Panc1 (cell line): Measurements from ENCODE around the gene ARSK.

DNA sequence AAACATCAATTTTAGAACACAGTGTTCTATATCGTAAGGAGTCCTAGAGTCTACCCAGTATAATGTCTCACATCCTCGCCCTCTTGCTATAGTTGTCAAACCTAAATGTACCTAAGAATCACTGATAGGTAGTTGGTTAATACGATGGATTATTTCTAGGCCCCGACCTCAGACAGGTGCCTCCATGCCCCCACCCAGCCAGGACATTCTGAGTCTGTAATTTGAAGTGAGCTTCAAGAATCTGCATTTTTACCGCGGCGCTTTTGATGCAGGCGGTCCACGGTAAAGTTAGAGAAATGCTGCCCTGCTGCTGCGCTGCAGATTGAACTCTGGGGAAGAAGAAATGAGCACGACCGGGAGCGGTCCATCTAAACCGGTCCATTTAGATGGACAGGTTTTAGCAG, 103.8 kb downstream of the ARRDC3 start:
- RRBS, 2 experiments: no CpG with 5 or more reads among the region's 14 CpGs

GRCh38 chr5:91372782-91373277, 10.3 kb downstream of the ARRDC3 start:
- RRBS, 2 experiments: no CpG with 5 or more reads among the region's 1 CpG

GRCh38 chr5:92198939-92199342, 815.8 kb upstream of the ARRDC3 start:
- RRBS, 2 experiments: no CpG with 5 or more reads among the region's 24 CpGs

DNA sequence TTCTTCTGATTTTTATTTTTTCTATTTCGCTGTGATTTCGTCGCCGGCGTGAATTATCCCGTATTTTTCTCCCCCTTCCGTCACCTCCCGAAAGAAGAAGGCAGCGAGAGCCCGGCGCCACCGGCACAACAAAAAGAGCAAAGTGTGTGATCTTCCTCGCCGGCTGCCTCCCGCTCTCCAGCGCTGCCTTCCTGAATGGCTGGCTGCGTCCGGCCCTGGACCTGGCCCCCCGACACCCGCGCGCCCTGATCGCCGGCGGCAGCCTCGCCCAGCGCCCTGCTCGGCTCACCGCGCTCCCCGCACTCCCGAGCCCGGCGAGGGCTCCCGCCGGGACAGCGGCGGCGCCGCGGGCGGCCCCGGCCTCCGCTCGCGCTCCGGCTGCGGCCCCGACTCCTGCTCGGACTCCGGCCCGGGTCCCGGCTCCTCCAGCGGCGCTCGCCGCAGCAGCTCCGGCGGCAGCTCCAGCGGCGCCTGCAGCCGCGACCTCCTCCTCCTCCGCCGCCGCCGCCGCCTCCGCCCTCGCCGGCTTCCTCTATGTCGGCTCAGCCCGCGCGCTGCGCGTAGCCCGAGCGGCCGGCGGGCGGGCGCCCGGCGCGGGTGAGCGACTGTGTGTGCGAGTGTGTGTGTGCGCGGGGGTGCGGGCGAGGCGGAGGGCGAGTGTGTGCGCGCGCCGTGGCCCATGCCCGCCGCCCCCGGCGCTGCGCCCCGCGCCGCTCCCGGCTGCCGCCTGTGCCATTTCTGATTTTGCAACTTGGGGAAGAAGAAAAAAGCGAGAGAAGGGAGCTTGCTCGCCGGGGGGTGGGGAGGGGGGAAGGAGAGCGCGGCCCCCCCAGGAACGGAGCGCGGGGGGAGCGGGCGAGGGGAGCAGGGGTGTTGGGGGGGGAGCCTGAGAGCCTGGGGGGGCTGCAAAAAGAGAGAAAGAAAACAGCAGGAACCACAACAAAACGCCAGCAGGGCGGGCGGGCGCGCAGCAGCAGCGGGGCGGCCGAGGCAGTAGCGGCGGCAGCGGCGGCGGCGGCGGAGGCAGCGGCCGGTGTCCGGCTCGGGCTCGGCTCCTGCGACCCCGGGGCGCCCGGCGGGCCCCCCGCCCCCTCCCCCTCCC, 1.2 kb downstream of the NR2F1 start:
- RRBS, 2 experiments: under 1 to 4% methylated on average over 52 to 64 of the region's 144 CpGs

GRCh38 chr5:93620275-93620846, 37.3 kb downstream of the NR2F1 start:
- RRBS, 2 experiments: 1 to 5% methylated on average over 8 of the region's 31 CpGs

DNA sequence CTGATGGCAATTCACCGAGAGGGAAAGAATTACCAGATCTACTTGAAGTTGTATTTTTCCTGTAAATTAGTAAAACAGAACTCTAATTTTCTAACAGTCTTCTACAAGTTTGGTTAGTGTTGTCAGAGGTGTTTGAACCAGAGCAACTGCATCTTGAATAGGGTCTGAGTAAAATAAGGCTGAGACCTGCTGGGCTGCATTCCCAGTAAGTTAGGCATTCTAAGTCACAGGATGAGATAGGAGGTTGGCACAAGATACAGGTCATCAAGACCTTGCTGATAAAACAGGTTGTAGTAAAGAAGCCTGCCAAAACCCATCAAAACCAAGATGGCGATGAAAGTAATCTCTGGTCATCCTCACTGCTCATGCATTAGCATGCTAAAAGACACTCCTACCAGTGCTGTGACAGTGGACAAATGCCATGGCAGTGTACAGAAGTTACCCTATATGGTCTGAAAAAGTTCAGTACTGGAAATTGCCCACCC, 248.8 kb upstream of the FAM172A start:
- RRBS, 2 experiments: no CpG with 5 or more reads among the region's 2 CpGs

DNA sequence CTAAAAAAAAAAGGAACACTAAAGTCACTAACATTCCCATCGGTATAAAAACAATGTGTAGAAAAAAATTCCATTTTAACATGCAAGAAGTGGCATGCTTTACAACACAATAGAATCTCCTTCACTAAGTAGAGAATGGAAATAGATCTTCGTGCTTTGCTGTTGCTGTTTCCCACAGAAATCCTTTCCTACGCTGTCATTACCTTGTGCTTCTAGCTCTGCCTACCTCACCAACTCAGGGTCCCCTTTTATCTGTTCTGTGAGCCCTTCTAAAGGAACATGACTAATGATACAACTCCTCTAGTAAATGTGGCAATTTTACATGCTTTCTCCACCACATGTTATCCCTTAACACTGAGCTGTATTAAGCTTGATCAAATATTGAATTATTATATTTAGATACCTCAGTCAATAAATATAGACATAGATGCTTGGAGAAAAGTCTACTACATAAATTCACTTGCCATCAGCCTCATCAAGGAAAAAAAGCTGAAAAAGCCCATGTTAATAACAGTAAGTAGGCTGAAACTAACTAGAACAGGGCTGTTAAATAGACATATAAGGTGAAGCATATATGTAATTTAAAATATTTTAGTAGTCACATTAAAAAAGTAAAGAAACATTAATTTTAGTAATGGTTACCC, 202.8 kb downstream of the MCTP1 start:
- RRBS, 2 experiments: no CpG with 5 or more reads among the region's 3 CpGs

GRCh38 chr5:95554850-95555736, at the start of gene ARSK:
Gene ARSK (plus strand): TSS chr5:95555101.
- RRBS, 2 experiments: under 1 to 6% methylated on average over 7 of the region's 53 CpGs

- RRBS, 2 experiments: under 1 to 4% methylated on average over 31 to 34 of the region's 123 CpGs
Measured at GRCh38 chr5:95620234-95621255, 658 bp downstream of the GPR150 start.

- RRBS, 2 experiments: no CpG with 5 or more reads among the region's 20 CpGs
Measured at GRCh38 chr5:95710761-95711486, 20.2 kb upstream of the RHOBTB3 start.

- RRBS, 2 experiments: no CpG with 5 or more reads among the region's 4 CpGs
Measured at GRCh38 chr5:95728365-95729211, 2.5 kb upstream of the RHOBTB3 start.

- RRBS, 2 experiments: no CpG with 5 or more reads among the region's 7 CpGs
Measured at GRCh38 chr5:95733495-95734653, 2.7 kb downstream of the RHOBTB3 start.

DNA sequence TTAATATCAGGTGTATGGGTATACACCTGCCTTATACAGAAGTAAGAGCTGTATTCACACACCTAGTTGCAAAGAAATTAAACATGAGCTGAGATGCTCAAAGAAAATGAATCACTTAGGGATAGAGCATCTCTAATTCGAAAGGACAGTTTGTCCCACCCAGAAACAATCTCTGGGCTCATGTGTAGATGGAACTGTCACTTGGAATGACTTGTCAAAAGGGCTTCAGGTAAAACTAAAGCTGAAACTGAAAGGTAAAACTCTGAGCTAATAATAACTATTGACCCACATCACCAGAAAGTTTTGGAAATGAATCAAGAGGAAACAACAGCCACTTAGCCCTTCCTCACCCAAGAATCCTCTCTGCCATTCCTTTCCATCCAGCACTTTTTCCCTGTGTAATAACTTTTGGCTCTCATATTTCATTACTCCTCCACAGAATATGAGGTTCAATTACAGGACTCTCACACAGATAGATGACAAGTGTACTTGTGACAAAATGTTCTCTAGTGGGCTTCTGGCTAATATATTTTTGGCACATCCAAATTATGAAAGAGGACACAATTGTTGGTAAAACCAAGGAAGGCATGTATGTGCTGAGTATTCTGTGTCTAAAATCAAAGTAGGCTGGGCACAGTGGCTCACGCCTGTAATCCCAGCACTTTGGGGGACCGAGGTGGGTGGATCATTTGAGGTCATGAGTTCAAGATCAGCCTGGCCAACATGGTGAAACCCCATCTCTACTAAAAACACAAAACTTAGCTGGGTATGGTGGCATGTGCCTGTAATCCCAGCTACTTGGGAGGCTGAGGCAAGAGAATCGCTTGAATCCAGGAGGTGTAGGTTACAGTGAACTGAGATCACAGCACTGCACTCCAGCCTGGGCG, 14.2 kb upstream of the GLRX start:
- RRBS, 2 experiments: no CpG with 5 or more reads among the region's 5 CpGs

DNA sequence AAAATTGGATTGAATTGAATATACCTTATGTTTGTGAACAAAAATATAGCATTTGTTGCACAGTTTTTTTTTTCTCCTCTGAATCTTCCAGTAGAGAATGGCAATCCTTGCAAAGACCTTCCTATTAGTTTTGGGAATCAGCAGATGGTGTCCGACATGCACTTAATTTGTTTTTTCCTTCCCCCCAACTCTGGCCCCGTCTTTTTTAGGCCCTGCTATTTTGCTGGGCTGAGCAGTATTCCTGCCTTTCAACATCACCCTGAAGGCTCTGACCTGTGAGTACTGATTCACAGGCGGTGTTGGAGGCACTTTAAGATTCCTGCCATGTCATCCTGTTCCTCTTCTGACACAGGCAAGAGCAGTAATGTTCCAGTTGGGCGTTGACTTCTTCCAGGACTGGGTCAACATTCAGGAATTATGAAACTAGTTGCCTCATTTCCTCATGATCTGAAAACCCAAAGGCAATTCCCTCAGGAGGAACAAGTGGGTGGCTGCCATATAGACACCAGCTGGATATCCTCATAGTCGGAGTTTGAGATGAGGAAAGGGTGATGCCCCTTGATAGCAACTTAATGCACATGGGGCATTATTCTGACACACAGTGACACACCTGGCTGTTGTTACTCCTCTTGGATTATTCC, 19.3 kb upstream of the GLRX start:
- RRBS, 2 experiments: no CpG with 5 or more reads among the region's 5 CpGs

DNA sequence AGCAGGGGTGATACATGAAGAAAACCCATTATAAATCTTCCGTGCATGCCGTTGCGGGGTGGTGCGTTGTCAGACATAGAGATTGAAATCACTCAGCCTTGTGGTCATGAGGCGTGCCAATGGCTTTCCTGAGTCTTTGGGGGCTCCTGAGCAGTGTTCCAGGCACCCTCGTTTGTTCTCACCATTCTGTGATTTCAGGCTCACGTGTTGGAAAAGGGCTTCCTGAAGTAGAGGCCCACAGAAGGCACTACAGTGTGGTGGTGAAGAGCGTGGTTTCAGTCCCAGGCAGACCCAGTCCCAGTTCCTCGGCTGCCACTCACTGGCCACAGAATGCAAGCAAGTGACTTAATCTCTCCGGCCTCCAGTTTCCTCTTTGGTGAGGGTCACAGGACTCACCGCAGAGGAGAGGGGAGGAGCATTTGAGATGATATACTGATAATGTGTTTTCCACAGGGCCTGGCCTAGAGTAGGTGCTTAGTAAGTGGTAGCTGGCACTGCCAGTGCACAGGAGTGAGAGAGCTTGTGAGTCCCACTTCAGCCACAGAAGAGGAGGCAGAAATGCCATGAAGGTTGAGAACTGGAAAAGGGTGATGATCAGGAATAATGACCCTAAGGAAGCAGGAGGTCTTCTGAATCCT, 20.6 kb upstream of the GLRX start:
- RRBS, 2 experiments: no CpG with 5 or more reads among the region's 11 CpGs

- RRBS, 2 experiments: no CpG with 5 or more reads among the region's 3 CpGs
Measured at GRCh38 chr5:95845257-95845896, 22.9 kb upstream of the GLRX start.

DNA sequence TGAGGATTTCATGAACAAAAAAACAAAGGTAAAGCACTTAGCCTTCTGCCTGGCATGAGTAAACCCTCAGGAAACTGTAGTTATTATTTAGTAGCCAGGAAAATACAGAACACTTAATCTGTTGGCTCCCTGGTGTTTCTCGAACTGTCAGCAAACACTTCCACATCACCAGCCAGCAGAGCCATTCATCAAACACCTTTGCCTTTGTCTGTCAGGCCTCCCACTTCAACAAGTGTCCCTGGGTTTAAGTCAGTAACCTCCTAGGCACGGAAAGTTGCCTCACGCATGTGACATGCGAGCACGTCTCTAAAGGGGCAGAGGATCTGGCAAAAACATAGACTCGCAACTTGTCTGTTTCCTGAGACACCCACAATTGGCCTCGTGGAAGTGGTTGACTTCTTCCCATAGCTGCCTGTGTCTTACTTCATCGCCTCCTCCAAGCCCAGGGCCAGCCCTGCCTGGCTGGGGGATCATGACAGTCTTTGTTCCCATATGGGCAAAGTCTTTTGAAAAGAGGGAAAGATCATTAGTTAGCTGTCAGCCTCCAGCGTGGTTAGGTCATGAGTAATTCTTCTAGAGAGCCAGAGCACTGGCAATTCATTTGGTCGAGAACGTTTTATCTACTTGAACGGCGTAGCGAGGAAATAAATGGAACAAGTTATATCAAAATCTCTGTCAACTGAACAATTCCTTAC, 35.5 kb upstream of the GLRX start:
- RRBS, 2 experiments: no CpG with 5 or more reads among the region's 14 CpGs

- RRBS, 2 experiments: no CpG with 5 or more reads among the region's 13 CpGs
Measured at GRCh38 chr5:95862624-95863835, 40.5 kb upstream of the GLRX start.

DNA sequence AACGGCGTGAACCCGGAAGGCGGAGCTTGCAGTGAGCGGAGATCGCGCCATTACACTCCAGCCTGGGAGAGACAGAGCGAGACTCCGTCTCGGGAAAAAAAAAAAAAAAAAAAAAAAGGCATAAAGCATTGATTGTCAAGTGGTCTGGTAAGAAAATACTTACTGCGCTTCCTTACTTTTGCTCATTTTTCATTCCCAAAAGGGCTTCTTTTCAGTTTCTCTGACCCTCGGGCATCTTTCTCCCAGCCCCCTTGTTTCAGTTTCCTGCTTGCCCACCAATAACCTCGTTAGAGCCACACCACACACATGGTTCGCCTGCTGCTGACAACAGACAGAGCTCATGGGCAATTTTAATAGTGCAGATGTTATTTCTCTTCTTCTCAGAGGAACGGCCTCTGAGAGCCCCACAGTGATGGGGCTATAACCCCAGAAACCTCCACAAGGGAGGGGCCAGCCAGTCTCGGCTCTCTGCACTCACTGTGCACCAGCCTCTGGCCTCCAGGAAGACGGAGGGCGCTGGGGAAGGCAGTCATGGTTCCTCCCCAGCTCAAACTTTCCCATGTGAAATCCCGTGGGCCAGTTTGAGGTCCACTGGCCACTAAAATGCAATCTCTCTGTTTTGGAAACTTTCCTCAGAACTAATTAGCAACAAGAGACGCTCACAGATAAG, 55.6 kb upstream of the GLRX start:
- RRBS, 2 experiments: no CpG with 5 or more reads among the region's 20 CpGs

GRCh38 chr5:95883262-95884016, 60.9 kb upstream of the GLRX start:
- RRBS, 2 experiments: no CpG with 5 or more reads among the region's 4 CpGs